REH cell (cell line): ENCODE measurements around a stretch of chr15.

GRCh38 chr15:91694916-91695216 lies 158.6 kb upstream of the SLCO3A1 start:
- PRO-cap, result no peak

GRCh38 chr15:91866469-91867427 lies 13.2 kb downstream of the SLCO3A1 start:
- PRO-cap, result no peak

DNA sequence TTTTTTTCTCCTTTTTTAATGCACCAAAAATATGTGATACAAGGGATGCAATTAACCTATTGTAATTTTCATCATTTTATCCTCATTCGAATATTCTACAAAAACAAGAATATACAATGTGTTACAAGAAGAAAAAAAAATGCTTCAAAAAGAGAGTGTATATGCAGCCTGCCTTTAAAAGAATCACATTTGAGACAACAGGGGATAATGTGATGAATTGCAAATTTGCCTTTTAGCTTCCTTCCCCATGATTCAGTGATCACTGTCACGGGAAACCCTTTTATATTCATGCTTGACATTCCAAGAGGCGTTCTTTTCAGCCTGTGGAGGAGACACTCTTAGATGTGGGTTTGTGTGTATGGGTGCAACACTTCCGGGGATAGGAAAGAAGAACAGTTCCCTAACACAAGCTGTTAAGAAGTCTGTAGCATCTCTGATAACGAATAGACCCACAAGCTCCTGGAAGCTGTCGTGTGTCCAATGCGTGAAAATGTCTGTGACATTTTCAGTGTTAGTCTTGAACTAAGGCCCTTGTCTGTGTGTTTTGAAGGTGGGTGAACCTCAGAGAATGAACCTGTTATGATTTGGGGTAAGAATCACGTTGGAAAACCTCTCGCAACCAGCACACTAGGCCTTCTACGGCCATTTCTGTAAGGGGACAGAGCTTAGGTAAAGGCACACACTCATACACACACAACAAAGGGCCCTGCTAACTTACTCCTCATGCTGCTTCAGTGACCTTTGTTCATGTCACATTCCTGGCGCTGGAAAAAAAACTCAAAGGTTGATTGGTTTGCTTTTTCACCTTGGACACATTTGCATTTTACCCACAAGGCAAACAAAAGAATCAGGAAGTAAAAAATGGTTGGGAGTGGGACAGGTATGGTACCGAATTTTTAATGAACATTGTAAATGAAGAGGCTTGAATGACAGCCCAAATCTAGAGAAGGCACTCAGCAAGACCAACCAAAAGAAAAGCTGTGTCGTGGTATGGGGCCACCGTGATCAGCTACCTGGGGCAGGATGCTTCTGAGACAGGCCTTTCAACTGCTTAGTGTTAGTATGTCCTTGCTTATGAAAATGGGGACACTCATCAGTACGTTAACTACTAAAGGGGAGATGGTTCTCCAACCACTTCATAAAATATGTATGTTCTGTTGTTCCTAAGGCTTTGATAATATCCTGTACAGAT lies 229.1 kb upstream of the ST8SIA2 start:
- PRO-cap, result no peak

- PRO-cap, result no peak
Measured at GRCh38 chr15:92510246-92510753, 116.6 kb downstream of the ST8SIA2 start.

DNA sequence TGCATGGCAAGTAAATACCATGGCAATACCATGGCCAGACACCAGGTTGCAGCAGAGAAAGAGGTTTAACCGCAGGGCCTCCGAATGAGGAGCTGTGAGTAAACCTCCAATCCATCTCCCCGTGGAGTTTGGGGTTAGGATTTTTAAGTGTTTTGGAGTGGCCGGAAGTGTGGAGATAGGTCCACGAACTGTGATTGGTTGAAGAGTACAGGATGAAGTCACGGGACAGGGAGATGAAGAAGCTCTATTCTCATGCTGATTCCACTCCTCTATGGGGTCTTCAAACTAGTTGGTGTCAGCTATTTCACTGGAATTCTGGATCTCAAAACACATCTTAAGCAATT lies 128.0 kb downstream of the ST8SIA2 start:
- PRO-cap, result no peak

- PRO-cap, result no peak
Measured at GRCh38 chr15:92617282-92618274, 38.0 kb downstream of the FAM174B start.

- PRO-cap, result no peak
Measured at GRCh38 chr15:92638031-92638583, 17.5 kb downstream of the FAM174B start.

GRCh38 chr15:92645270-92646224 lies 10.0 kb downstream of the FAM174B start:
- PRO-cap, result no peak

DNA sequence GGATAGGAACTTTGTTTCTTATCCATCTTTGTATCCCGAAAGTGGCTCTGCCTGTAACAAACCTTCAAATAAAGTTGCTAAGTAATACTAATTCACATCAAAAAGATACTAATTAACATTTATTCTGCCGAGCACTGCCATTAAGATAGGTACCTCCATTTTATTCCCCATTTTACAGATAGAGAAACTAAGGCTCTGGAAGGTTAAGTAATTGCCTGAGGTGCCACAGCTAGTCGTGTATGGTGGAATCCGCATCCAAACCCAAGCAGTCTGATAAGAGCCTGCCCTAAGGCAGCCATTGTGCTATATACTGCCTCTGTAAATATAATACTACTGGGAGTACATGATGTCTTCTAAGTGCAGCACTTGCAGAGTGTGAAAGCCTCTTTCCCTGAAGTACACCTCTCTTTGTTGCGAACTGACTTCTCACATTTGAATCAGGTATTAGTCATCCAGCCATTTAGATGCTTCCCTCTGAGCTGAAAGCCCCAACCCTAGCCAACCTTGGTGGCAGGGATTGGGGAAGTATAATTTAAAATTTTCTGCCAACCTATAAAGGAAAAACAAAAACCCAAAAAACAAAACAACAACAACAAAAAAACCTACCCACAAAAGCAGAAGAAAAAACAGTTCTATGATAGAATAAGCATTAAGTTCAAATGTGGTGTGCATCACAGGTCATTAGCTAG lies 78.5 kb upstream of the CHD2 start:
- PRO-cap, result no peak

DNA sequence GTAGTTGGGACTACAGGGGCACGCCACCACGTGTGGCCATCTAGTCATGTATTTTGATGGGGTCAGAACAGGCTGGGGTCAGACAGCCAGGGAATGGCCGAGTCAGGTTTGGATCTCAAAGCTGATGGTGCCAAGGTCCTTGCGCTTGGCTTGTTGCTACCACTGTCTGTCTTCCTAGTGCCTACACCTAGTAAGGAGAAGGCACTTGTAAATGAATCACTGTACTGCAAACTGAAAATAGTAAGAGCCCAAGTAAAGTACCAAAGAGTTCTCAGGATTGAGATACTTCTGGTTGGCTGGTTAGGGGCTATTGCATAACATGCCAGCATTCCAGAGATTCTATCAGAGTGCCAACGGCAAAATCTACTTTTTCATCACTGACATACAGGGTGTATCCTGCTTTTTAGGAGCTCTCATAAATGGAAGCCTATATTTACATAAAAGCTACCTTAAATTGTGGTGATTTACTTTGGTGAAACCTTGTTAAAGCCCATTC lies 30.9 kb upstream of the CHD2 start:
- PRO-cap, result no peak

- PRO-cap, result no peak
Measured at GRCh38 chr15:92869889-92870600, 30.1 kb upstream of the CHD2 start.

DNA sequence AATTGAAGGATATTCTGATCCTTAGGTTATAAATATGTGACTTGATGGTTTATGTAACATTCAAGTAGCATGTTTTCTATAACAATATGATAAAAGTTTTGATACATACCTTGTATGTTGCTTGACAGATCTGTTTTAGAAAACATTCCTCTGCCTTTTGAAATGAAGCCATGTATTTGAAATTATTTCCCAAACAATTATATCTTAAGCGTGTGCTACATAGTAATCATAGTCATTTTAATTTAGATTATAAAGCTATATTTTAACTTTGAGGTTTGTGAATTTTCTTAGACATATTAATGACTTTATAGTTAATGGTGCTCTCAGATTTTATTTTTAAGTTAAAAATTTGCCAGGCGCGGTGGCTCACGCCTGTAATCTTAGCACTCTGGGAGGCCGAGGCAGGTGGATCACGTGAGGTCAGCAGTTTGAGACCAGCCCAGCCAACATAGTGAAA lies 11.3 kb upstream of the CHD2 start:
- PRO-cap, result no peak

DNA sequence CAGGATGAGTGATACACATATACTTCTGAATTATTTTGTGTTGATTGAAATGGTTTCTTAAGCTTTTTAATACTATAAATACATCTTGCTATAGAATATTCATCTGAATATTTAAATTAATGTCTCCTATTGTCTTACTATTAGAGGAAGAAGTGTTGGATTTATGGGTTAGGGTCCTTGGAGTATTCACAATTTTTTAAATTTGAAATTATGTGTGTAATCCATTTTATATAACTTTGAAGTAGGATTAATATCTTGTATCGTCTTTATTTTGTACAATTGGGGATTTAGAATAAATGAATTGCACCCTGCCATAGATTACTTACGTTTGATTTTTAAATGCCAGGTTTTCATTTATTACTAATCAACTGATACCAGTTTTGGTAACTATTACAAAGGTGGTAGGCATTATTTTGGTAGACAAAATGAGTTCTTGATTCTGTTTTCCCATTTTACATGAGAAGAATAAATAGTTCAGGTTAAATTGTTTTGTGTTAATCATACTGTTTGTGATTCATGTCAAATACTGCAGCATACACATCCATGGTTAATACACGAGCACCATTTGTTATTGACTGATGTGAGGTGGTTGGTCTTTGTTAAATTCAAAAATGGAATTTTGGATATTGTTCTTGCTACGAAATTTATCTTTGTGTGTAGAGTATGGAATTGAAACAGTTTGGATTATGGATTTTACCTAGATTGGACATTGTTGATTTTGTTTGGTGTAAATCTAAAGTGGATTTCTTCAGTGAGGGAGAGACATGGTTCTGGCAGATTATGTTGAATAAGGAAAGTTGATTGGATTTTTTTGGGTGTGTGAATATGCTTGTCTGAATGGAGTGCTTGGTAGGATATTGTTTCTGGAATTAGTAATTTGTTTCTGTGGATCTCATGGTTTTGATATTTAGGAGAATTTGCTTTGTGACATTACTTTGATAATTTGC lies 1.4 kb upstream of the CHD2 start:
- PRO-cap, result no peak

- PRO-cap, result no peak
Measured at GRCh38 chr15:92901523-92902532, 1.7 kb downstream of the CHD2 start.

DNA sequence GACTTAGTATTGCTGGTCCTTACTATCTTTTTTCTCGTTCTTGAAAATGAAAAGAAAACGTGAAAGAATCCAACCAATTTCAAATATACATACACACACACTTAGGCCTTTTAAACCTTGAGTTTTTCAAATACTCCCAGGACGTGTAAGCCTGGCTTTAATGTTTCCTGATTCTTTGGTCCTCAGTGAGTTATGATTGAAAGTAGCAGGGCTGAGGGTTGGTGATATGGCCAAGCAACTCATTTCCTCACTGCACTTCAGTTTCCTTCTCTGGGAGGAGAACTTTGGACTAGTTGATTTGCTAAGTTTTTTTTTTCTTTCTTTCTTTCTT lies 34.6 kb downstream of the CHD2 start:
- PRO-cap, result no peak

DNA sequence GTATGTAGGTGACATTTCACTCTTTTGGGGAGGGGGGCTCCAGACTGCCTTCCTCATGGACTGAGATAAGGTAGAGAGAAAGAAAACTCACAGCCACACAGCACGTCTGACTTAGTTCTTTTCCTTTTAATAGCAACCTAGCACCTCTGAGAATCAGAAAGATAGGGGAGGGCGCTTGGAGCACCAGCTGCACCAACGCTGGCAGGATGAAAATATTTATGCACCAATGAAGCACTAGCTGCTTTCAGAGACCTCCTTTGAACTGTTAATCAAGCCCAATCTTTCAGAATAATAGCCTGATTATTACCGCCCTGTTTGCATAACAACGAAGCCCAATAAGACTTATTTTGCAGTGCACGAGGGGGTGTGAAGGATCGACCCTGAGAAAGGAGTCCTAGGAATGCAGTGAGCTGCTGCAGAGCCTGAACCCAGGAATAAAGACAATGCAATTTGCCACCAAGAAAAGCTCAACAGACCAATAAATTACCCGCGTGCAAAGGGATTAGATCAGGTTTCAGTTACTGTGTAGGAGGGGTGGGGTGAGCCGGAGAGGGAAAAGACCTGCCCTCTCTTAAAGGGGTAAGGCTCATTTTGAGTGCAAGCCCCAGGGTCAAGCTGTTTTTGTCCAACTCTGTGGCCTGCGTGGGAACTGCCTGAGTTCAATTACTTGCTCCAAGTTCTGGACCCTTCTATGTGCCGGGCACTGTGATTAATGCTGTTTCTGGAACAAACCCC lies 27.3 kb downstream of the RGMA start:
- PRO-cap, result unidirectional peak, minus-strand start at position 436 of the sequence

GRCh38 chr15:93072939-93073404 lies 16.0 kb downstream of the RGMA start:
- PRO-cap, result bidirectional peak, plus-strand start at chr15:93073281, minus-strand start at chr15:93073154

GRCh38 chr15:95018757-95019620 lies 787.6 kb downstream of the MCTP2 start:
- PRO-cap, result no peak

DNA sequence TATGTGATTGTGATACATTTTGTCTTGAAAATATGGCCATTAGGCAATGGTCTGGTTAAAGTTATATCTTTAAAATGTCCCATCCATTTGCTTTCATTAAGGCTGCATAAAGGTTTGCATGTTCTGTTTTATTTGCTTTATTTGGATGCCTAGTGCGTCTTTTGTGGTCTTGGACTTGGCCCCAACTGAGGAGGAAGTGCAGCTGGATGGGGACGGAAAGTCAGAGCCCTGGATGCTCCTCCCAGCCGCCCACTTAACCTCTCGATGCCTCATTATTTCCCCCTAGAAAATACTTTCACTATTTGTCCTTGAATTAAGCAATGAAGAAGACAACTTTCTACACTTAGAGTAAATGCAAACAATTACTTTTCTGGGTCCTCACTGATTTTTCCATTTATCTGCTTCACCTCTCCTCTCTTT lies 898.2 kb downstream of the MCTP2 start:
- PRO-cap, result no peak

DNA sequence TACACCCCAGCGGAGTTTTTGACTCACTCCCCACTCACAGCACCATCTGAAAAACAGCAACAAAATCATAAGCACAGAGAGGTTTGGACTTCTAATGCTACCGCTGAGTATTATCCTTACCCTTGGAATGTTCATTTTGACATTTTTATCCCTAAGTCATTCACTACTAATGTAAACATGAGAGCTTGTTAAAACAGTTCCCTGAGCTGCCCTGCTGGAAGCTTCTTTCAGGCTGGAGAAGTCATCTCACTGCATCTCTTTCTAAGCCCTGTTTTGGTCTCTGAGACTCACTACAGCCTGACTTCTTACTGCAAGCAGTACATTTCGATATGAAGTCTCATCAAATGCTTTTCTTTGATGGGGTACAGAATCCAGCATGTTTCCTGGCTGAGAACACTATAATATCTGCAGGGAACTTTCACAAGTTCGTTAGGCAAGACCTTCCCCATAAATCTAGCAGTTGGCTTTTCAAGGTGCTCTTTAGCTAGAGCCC lies 1046.0 kb downstream of the MCTP2 start:
- PRO-cap, result no peak